Aortic smooth muscle cell (primary cell): ENCODE measurements around the genes TNFRSF19 and RNF6.

DNA sequence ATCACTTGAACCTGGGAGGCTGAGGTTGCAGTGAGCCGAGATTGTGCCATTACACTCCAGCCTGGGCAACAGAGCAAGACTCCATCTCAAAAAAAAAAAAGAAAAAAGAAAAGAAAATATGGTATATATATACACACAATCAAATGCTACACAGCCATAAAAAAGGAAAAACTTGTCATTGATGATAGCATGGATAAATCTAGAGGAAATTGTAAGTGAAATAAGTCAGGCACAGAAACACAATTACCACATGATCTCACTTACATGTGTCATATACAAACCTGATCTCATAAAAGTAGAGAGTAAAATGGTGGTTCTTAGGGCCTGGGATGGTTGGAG is 396.0 kb upstream of the SGCG start:
- RRBS = no CpG with 5 or more reads among the region's 1 CpG

DNA sequence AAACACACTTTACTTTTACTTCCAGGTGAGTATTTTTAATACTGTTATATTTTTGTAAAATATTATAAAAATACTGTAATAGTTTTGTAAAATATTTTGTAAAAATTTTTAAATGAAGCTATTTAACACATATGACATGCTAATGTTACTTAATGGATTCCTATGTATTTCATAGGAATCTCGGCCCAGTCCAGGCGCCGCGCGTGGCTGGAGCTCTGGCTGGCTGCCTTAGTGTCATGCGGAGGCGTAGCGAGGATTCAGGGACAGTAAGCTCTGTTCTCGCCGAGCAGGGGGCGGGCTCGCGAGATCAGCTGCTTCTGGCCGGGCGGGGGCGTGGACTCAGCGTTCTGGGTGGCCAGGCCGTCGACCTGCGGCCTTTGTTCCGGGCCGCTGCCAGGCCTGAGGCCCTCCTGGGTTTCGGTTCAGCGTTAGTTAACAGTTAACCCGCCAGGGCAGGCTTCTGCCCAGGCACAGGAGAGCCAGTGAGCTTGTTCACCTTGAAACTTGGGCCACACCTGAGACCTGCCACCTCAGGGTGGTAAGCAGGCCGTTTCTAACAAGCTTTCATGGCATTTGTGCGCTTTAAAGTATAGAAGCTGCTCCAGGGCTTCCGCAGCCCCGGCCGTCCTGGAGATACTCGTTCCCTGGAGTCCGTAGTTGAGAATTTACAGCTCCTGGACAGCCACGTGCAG is 332.3 kb upstream of the SGCG start:
- RRBS = 38% methylated on average over 8 of the region's 33 CpGs

DNA sequence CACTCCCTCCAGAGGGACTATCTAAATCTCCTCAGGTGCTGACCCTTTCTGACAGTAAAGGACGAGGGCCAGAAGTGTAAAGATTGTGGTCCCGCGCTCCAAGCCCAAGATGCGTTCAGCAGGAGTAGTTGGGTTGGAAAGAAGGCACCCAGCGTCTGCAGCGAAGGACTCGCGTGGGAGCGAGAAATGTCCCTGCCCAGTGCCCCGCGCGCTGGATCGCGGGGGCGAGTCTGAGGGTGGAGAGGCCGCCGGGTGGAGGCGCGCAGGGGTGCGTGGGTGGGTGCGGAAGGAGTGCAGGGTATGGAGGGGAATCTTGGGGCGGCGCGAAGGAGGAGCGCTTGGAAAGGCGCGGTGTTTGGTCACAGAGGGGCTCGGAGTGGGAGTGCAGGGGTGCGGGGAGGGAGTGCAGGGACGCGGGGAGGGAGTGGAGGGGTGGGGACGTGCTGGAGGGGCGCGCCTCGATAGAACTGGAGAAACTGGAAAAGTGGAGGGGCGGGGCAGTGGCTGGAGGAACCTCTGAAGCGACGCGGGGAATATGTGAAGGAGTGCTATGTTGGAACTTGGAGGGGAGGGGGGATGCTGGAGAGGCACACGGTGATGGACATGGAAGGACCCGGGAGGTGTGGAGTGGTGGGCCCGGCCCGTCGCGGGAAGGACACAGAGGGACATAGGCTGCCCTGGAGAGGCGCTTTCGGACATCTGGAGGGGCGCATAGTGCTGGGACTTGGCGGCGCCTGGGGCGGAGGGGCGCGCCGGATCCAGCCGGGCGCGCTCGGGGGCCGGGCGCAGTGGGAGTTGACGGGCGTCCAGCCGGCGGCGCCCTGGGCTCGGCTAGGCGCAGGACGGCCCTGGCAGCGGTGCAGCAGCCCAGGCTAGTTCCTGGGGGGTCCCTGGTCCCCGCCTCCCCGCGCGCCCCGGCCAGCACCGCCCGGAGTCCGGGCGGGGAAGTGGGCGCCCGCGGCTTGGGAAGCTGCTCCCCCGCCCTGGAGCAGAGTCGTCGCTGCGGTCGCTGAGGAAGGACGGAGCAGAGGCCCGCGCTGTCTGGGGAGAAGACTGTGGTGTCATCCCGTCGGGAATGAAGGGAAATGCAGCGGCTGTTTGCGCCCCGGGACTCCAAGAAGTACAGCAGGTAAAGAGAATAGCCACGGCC is 20.9 kb upstream of the SGCG start:
- RRBS = under 1% methylated on average over 21 of the region's 95 CpGs

GRCh38 chr13:23330773-23331563 is 102.5 kb downstream of the SACS start:
- RRBS = no CpG with 5 or more reads among the region's 5 CpGs

- RRBS = no CpG with 5 or more reads among the region's 11 CpGs
Measured at GRCh38 chr13:23570107-23570987, at the start of gene TNFRSF19. TNFRSF19 (plus strand) TSS chr13:23570412.

GRCh38 chr13:24038708-24039384 is 121.7 kb upstream of the SPATA13 start:
- RRBS = no CpG with 5 or more reads among the region's 5 CpGs

DNA sequence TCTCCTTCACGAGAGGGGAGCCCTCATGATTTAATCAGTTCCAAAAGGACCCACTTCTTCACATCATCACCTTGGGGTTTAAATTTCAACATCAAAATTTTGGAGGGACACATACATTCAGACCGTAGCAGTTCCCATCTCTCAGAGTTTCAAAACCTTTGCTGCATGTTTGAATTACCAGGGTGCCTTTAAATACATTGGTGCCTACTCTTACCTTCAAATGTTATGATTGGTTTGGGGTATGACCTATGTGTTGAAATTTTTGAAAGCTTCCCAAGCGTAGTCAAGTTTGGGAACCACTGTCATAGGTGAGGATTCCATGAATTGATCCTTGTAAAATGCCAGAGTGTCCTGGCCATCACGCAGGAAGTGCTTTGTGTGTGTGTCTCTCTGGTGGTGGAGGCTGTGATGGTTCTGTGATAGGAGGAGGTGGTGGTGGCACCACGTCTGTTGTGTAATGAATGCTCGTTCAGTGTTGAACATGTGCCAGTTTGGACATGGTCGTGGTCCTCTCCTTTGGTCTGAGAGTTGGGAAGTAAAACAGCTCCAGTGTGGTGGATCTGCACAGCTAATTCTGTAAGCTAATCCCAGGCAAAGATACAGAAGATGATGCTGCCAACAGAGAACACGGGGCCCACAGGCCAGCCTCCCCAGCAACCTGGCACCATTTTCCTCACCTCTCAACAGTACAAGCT is 6.5 kb downstream of the SPATA13 start:
- RRBS = no CpG with 5 or more reads among the region's 8 CpGs

DNA sequence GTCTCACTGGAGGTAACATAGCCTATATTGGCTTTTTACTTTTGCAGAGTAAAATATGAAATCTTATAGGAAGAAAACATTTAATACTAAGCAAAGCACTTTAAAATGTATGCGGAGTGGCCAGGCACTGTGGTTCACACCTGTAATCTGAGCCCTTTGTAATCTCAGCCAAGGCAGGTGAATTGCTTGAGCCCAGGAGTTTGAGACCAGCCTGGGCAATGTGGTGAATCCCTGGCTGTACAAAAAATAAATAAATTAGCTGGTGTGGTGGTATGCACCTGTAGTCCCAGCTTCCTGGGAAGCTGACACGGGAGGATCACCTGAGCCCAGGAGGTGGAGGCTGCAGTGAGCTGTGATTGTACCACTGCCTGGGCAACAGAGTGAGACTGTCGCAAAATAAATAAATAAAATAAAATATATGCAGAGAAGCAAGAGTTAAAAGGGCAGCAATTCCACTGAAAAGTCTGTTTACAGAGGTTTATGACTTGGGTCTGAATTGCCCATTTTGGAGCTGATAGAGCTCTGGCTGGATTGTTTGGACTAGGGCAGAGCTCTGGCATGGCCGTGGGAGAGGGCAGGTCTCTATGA is 64.8 kb upstream of the C1QTNF9 start:
- RRBS = no CpG with 5 or more reads among the region's 4 CpGs

DNA sequence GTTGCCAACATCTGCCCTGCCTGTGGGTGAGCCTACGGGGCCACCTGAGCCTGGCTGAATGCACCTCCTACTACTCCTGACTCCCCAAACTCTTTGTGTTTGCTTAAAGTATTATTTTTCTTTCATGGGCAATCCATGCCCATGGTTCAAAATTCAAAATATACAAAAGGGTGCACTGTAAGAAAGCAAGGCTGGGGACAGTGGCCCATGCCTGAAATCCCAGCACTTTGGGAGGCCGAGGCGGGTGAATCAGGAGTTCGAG is 72.7 kb downstream of the PARP4 start:
- RRBS = no CpG with 5 or more reads among the region's 4 CpGs

- RRBS = no CpG with 5 or more reads among the region's 4 CpGs
Measured at GRCh38 chr13:24598363-24598730, 81.9 kb upstream of the ATP12A start.

DNA sequence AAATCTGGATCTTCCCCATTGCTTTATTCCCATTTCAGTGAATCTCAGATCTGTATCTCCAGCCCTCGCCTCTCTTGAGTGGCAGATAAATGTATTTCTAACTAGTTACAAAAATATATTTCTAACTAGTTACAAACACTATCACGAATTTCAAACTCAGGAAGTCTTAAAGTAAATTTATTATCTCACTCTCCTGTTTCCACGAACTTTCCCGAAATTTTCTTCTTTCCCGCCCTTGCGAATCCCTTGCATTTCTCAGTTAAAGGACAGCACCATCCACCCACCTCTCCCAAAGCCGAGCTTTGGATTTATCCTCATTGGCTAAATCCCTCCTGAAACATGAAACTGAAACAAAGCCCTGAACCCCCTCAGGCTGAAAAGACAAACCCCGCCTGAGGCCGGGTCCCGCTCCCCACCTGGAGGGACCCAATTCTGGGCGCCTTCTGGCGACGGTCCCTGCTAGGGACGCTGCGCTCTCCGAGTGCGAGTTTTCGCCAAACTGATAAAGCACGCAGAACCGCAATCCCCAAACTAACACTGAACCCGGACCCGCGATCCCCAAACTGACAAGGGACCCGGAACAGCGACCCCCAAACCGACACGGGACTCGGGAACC is 9.0 kb upstream of the CENPJ start:
- RRBS = no CpG with 5 or more reads among the region's 28 CpGs

GRCh38 chr13:25262258-25262715 is 25.0 kb downstream of the MTMR6 start:
- RRBS = no CpG with 5 or more reads among the region's 4 CpGs

DNA sequence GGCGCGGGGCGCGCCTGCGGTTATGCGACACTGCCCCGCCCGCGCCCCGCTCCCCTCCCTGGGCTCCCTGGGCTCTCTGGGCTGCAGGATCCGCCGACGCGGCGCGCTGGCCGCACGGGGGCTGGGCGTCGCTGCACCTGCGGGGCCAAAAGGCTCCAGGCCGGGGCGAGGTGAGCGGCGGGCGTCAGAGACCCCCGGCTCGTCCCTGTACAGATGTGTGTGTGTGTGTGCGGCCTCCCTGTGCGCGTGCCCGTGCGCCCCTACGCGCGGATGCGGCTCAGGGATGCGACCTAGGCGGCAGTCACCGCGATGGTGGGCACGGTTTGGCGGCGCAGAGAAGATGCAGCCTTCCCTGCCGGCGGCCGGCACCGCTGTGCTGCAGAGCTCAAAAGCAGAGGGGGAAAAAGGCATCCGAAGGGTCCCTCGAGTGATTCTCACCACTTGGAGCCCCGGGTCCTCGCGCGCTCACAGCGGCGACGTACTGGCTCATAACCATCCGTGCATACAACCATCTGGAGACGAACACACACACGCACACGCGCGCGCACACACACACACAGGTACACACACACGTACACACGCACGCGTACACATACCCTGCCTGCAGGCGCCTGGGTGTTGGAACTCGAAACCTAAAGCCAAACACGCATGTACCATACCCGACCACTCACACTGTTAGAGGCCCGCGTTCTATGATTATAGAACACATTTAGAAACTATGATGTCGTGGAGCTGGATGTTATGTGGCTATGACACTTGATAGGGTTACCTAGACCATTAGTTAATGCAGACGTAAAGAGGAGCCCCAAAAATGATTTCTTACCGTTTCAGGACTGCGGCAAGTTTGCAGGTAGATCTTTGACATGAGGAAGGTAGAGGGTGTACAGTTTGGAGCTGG is 812 bp downstream of the ATP8A2 start:
- RRBS = 4% methylated on average over 4 of the region's 78 CpGs

DNA sequence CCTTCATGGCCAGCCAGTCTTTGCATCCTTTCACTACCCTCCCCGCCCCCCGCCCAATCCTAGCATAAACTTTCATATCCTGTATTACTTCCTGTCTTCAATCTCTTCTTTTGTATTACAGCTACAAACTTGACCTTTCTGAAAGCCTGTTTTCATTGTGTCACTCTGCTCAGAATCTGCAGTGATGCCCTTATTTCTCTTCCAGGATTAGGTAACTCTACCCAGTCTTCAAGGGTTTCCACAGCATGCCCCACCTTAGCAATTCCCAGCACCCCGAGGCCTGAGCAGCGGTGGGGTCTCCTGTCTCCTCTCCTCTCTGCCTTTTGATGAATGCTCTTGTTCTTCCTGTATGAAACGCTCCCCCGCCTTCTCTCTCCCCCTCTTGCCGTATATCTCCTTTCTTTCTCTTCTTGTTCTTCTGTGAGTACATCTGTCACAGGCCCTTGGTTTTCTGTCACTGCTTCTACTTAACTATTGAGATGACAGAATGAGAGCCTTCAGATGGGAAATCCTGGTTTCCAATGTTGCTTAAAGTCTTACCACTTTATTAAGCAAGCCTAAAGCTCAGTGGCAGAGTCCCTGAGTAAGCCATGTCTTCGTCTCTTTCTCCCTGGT is 145.5 kb downstream of the SHISA2 start:
- RRBS = no CpG with 5 or more reads among the region's 8 CpGs

- RRBS = 1% methylated on average over 9 of the region's 78 CpGs
Measured at GRCh38 chr13:26050400-26051119, 1.3 kb downstream of the SHISA2 start.

DNA sequence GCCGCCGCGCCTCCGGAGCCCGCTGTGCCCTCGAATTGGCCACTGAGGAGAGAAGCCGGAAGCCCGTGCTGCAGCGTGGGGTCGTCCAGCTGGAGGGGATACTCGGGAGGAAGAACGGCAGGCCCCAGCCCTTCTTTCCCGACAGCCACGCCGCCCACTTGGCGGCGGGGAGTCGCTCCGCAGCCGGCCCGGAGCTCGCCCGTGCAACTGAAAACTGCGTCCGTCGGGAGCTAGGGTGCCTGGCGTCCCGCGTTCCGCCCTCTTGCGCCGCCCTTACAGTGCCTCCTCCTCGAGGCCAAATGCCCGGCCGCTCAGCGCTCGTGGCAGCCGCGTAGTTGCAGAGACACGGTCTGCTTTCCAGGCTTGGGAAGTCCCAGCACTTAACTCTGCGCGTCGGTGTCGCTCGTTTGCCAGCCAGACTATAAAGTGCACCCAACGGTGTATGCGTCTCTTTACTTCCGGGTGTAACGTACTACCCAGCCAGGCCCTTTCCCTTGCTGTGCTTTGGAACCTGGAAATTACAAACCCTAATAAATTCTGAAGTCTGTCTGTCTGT is at the start of gene RNF6:
TSS of gene RNF6 (minus strand) at position 209 of the 556 bp plus-strand sequence.
- RRBS = under 1% methylated on average over 13 of the region's 49 CpGs

DNA sequence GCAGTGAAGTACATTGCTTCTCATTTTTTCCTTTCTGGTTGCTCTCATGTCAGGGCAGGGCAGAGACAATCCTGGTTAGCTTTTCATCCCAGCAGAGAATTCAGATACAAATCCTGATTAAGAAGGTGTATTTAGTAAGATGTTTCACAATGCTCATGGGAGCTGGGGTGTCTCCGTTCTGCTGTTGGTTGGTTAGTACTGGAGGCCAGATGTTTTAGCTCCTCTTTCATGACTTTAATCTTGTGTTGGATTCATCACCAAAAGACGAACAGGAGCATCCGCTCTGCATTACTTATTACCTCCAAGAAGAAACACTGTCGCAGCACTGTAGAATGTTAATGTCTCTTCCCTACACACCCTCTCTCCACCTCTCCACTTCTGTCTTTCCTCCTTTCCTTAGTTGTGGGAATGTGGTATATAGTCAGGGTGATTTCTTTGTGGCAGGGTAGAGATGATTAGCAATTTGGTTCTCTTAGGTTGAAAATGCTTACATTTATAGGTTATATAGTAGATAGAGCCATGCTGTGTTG is 43.1 kb downstream of the WASF3 start:
- RRBS = no CpG with 5 or more reads among the region's 4 CpGs

GRCh38 chr13:26784711-26785283 is 24.2 kb upstream of the GPR12 start:
- RRBS = no CpG with 5 or more reads among the region's 7 CpGs

- RRBS = no CpG with 5 or more reads among the region's 12 CpGs
Measured at GRCh38 chr13:26998153-26998840, 173.3 kb downstream of the USP12 start.

- RRBS = 5% methylated on average over 6 of the region's 15 CpGs
Measured at GRCh38 chr13:27006427-27006828, 165.2 kb downstream of the USP12 start.